Zone of skin (tissue), 1 donor: Measurements from ENCODE around the genes ABCA3 and PRSS27.

GRCh38 chr16:2041907-2042485 lies 5.6 kb downstream of the NTHL1 start:
- RRBS: 95% methylated on average over 4 of the region's 18 CpGs

DNA sequence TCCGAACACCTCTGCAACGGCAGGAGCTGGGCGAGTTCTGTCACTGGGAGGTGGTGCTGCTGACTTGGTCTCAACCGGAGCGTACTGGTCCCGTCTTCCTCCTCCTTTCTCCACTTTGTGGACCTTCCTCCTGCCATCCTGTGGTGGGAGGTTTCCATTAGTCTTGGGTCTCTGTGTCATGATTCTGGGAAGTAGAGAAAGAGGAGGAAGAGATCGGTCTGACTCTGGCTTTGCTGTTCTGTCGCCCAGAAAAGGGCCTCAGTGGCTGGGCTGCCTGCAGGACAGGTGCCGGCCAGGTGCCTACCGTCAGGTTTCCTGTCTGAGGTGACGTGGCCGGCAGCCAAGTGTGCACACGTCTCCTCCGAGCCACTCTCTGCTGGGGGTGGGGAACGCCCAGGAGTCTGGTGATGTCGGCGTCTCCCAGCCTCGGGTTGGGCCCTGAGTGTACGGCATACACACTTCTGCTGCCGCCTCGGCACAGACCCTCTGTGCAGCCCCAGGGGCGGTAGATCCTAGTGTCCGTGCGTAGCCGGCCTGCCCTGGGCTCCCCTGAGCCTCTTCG lies 7.0 kb downstream of the TSC2 start:
- RRBS: no CpG with 5 or more reads among the region's 26 CpGs

- RRBS: no CpG with 5 or more reads among the region's 14 CpGs
Measured at GRCh38 chr16:2057076-2057579, 9.3 kb downstream of the TSC2 start.

GRCh38 chr16:2133773-2134121 lies 2.0 kb downstream of the PKD1 start:
- RRBS: no CpG with 5 or more reads among the region's 8 CpGs

DNA sequence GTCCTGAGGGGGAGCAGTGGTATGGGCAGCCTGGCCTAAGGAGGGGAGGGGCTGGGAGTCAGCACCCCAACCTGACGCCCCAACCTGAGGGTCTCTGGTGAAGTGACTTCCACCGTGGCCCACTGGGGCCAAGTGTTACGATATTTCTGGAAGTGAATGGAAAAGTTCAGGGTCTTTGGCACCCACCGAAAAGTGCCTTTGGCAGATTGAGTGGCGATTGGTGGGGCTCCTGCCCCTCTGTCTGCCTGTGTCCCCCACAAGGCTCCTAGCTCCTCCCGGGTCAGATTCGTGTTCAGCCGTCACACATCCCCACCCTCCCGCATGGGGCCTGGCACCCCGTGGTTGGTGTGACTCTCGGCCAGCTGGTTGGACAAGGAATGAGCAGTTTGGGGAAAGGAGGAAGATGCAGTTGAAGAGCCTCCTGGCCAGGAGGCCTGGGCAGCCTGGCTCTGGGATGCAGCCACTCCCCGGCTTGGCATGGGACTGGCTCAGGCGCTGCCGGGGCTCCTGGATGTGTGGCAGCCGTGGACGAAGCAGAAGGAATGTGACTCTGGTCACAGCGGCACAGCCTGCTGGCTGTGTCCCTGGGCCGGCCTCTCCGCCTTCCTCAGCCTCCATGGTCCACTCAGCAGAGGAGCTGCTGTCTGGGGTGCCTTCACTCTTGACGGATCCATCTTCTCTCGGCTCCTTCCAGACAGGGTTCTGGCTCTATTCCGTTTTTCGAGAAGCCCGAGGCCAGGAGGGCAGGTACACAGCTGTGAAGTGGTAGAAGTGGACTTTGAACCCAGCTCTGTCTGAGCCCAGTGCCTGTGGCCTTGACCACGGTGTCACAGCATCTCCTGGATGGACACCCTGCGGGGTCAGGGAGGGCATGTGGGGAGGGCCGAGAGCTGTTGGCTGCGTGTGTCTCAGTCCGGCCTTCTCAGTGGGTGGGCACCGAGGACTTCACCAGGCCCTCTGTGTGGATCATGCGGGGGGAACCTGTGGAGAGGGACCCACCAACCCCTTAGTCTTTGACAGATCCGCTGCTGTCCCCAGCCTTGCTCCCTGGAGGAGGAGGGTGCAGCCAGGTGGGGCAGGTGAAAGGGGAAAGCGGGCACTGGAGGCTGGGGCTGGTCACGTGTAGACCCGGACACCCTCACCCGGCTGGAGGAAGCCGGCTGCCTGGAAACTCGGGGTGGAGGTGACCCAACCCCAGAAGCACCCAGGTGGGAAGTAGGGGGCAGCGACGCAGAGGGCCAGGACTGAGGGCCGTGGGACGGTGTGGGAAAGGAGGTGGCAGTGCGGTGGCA lies 2.1 kb downstream of the TRAF7 start:
- RRBS: 8% methylated on average over 5 of the region's 43 CpGs

- RRBS: no CpG with 5 or more reads among the region's 18 CpGs
Measured at GRCh38 chr16:2174549-2175141, 19.1 kb downstream of the TRAF7 start.

DNA sequence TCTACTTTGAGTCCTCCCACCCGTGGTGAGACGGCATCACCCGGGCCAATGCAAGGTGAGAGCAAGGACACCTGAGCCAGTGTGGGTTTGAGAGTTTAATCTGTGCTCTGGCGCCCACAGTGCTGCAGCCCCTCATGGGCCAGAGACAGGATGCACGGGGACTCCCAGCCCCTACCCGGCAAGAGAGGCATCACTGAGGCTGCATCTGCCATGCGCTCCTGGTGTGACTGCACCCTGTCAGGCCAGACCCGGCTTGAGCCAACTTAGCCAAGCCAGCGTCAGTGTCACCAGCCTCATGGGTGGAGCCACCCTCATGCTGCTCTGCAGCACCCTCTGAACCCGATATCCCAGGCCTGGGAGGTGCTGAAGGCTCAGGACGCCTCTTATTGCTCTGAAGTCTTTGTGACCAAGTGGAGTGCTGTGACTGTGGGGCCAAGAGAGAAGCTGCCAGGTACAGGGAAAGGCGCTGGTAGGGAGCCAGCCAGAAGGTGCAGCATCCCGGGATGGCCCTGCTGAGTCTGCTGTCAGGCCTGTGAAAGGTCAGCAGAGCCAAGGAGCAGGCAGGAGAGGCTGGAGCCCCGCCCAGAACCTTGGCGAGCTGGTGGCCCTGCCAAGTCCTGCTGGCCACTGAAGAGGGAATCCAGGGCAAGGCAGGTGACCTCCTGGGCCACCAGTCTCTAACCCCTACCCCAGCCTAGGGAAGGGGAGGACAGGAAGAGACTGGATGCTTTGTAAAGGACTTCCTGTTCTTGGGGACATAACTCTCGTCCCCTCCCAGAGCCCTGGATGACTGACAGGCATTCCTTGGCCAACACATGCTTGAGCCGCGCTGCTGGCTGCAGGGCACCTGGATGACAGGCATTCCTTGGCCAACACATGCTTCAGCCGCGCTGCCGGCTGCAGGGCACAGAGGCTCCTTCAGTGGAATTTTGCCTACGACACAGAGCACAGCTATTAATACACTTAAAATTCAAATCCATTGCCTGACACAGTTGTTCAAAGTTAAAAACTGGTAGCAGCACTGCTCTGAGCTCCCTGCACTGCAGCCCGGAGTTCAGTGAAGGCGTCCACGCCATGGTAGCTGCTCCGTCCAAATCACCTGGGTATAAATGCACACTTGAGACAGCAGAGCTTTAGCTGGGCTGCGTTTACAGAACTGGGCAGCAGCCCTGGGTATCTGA lies 1.6 kb upstream of the BRICD5 start:
- RRBS: 42% methylated on average over 3 of the region's 27 CpGs

DNA sequence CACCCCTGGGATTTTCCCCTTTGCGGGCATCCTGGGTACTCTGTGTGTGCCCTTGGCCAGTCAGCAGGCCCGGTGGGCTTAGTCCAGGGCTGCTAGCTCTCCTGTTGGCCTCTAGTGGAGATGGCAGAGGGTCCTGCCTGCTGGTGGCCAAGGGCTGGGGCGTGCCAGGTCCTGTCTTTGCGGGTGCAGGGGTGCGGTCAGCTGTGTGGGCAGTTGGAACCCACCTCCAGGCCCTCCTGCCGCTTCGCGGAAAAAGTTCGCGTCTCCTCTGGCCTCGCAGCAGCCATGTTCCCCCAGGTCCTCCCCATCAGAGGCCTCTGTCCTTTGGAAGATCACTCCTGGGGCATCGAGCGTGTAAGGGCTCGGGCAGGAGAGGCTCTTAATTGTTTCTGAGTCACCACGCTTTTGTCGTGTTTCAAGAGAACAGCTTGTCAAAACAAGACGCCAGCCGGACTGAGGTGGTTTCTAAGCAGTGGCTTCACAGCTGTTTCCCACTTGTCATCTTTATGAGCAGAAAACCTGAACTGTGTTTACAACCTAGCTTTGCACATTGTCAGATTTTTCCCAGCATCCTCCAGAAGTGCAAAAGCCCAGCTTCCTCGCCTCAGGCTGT lies 5.1 kb upstream of the DNASE1L2 start:
- RRBS: no CpG with 5 or more reads among the region's 19 CpGs

DNA sequence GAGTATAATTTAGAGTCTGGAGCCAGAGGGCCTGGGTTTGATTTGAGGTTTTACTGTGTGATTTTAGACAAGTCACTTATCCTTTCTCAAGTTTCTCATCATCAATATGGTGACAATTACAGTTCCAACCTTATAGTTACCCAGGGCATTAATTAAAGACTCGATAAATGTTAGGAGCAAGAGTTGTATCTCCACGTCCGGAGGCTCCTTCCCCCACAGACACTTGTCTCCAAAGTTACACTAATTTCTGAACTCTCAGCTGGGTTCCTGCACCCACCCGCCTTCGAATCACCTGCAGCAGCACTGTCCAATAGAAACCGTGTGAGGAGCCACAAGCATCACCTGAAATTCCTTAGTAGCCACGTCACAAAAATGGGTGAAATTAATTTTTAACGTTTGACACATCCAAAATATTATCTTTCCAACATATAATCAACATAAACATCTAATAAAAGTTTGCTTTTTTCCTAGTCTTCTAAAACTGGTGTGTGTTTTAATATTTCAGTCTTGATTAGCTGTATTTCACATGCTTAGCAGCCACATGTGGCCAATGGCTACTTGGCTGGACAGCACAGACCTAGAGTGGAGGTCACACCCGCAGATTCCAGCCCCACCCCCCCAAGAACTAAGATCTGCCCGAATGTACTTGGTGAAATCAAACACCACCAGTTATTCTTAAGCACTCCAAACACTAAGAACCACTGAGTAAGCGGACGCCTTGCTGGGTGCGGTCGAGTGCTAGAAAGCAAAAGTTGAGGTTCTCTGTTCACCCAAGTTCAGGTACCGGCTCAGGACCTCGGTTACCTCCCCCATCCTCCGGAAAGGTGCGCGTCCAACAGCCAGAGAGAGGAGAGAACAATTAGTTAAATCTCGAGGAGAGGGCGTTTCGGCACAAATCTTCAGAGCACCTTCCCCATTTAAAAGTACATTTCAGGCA lies 1.3 kb downstream of the RNPS1 start:
- RRBS: no CpG with 5 or more reads among the region's 22 CpGs

- RRBS: 12% methylated on average over 65 of the region's 119 CpGs
Measured at GRCh38 chr16:2340427-2341322, at the start of gene ABCA3. Gene ABCA3 (minus strand): TSS chr16:2340728.

- RRBS: 11% methylated on average over 26 of the region's 85 CpGs
Measured at GRCh38 chr16:2428034-2429298, 781 bp upstream of the CCNF start.

DNA sequence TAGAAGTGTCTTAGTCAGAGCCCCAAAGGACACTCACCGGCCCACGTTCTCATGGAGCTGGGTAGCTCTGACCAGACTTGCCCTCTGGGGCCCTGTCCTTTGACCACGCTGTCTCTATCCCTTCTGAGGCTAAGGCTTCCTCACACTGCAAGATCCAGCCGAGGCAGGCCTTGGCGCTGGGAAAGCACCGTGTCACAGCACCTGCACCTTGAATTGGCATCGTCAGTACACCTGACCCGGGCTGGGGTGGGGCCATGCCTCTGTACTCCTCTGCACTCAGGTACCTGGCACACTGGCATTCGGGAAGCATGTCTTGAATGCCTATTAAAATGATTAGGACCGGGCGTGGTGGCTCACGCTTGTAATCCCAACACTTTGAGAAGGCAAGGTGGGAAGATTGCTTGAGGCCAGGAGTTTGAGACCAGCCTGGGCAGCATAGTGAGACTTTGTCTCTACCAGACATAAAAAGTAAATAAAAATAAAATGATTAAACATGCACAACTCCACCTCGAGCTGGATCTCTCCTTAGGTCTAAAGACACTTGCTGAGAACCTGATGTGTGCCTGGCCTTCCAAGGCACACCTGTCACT lies 6.1 kb downstream of the TBC1D24 start:
- RRBS: 26% methylated on average over 2 of the region's 13 CpGs

GRCh38 chr16:2486116-2486556 lies 11.2 kb downstream of the TBC1D24 start:
- RRBS: no CpG with 5 or more reads among the region's 18 CpGs

DNA sequence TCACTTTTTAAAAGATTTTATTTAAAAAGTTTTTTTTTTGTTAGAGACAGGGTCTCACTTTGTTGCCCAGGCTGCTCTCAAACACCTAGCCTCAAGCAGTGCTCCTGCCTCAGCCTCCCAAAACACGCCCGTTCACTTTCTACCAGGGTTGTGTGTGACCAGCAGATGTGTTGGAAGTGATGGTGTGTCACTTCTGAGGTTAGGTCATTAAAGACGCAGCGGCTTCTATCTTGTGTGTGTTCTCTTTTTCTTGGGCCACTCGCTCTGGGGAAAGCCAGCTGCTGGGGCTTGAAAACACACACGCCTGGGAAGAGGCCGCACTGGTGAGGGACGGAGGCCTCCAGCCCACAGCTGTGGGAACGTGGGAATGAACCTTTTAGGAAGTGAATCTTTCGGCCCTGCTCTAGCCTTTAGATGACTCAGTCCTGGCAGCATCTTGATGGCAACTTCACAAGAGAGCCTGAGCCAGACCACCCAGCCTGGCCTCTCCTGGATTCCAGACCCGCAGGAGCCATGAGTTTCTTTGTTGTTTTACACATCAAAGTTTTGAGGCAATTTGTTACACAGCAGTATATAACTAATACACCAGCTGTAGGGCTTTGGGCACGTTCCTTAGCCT lies 2.3 kb upstream of the PDPK1 start:
- RRBS: no CpG with 5 or more reads among the region's 12 CpGs

DNA sequence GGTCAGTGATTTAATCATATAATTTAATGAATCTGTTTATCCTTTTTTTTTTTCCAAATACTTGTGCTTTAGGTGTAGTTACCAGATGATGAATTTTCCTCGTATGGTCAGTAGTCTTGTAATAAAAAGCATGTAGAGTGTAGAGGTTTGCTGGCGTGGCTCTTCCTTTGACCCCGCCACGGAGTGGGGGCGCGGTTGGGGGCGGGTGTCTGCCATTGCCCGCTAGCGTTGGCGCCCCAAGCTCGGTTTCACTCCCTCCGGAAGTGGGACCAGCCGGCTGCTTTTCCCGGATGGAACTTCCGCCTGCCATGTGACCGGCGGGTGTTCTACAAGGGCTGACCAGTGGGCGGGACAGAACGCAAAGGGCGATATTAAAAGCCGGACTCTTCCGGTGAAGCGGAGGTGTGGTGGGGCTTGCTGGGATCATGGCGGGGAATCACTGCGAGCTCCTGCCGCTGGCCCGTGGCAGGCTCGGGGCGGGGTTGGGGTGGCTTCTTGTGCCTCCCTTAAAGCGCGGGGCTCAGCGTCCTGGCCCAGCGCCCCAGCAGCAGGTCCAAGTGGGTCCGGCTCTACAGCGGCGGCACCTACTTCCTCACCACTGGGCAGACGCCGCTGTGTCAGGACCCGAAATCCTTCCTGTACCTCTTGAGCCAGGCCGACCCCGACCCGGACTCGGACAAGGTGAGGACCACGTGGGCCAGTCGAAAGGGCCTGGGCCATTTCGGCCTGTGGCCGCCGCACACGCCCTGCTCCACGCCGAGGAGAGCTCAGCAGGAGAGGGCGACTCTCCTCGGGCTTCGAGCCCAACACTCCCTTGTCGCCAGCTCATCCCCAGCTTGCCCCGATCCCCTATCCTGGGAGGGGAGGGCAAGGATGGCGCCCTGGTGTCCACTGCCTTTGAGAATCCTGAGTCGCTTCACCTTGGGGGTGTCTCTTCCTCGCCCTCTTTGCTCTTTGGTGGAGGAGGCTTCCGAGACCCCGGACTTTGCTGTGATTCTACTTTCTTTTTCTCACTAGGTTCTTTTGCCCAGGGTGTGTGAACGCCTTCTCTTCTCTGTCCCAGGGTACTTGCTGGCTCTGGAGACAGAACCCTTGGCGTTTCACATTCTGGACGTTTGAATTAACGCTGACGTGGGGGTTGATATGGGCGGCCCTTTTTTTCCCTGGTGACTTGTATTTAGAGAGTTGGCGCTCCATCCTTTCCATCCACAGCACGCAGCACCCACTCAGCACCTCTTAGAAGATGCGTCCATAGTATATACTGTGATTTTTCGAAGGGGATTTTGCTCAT lies 65.7 kb downstream of the PDPK1 start:
- RRBS: 1% methylated on average over 9 of the region's 71 CpGs

DNA sequence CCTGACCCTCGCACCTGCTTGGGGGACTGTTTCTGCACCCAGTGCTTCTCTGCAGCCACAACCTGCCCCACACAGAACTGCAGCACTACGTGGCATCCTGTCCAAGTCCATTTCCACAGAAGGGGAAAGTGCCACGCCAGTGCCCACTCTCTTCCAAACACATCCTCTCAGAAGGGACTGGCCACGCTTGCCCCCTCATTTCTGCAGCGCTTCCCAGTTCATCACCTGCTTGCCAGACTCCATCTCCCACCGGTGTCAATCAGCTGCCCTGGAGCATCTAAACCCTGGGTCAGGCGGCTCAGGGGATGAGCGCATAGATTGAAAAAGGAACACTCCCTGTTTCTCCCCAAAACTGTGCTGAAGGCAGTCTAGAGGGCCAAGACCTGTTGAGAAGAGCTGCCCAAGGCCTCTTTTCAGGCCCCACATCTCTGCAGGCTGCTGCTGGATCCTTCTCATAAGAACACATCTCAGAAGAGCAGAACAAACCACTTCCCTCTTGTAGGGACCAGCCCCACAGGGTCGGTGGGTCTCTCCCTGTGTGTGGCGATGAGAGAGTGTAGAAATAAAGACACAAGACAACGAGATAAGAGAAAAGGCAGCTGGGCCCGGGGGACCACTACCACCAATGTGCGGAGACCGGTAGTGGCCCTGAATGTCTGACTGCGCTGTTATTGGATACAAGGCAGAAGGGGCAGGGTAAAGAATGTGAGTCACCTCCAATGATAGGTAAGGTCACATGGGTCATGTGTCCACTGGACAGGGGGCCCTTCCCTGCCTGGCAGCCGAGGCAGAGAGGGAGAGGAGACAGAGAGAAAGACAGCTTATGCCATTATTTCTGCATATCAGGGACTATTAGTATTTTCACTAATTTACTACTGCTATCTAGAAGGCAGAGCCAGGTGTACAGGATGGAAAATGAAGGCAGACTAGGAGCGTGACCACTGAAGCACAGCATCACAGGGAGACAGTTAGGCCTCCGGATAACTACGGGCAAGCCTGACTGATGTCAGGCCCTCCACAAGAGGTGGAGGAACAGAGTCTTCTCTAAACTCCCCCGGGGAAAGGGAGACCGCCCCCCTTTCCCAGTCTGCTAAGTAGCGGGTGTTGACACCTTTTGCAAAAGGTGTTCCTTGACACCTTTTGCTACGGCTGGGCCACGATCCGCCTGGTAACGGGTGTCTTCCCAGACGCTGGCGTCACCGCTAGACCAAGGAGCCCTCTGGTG lies 22.1 kb upstream of the KCTD5 start:
- RRBS: no CpG with 5 or more reads among the region's 29 CpGs

- RRBS: no CpG with 5 or more reads among the region's 7 CpGs
Measured at GRCh38 chr16:2699704-2700023, 17.3 kb downstream of the KCTD5 start.

DNA sequence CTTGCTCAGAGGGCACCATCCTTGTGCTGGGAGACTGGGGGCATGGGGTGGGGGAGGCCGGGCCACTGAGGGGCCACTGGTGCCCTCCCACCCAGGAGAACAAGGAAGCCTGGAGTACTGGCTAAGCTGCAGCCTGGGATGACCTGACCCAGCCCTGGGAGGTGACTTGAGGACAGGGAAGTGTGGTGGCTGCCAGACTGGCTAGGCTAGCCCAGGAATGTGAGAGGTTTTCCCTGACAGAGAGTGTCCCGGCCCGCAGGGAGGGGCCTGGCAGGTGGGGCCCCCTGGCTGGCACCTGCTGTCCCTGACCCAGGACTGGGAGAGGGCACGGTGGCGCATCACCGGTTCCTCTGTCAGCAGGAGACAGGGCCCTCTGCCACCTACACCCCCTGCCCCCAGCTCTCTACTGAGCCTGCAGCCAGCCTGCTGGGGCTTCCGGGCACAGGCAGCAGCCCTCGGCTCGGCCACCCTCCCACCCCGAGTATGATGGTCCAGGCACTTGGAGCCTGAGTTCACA lies 737 bp downstream of the PRSS27 start:
- RRBS: 33% methylated on average over 6 of the region's 10 CpGs

DNA sequence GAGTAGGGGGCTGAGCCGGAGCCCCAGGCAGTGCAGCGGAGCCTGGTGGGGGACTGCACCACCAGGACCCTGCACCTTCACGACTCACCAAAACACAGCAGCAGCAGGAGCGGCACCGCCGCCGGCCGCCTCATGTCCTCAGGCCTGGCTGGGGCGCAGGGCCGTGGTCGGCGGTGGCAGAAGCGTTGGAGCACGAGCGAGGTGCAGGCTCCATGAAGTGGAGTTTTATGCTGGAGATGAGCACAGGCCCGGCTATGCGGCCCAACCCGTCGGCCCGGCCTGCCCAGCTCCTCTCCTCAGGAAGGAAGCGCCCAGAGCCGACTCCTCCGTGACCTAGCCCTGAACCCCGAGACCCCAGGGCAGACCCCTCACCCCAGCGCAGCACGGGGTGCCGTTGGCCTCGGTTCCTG lies at the start of gene PRSS27:
Gene PRSS27 (minus strand): TSS at position 198 of the 410 bp plus-strand sequence.
- RRBS: 72% methylated on average over 3 of the region's 28 CpGs

GRCh38 chr16:2739273-2740150 lies 12.9 kb upstream of the SRRM2 start:
- RRBS: no CpG with 5 or more reads among the region's 6 CpGs